Pulmonary lymph node (tissue), 1 donor: ENCODE data around the genes PLET1 and ZW10.

DNA sequence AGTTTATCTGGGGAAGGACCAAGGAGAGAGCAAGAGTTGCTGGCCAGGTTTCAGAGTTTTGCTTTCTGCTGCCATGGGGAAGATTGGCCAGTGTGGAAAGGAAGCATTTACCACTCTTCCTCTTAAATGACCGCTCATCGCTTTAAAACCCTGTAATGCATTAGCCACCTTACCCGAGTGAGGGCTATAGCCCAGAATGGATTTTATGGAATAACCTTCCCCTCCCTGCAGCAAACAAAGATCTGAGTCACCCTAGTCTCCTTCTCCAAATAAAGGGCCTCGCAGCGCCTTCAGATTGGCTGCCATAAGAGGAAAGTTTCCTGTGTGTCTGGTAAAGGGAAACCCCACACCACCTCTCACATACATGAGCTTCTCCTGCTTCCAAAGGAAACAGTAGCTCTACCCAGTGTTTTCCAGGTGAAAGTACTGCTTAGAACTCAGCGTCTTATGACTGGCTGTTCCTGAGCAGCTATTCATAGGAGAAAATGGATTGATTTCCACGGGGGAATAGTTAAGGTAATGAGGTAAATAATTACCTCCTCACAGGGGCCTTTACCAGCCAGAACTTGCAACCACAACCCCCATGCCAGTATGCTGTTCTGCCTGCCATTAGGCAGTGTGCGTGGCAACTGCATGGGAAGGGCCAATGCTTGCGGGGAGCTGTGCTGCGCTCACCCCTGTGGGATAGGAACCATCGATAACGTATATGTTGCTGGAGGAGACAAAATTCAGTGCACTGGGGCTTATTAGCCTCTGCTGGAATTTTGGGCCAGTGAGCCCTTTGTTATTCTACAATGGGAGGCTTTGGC lies 47.6 kb downstream of the PPP2R1B start:
- PRO-cap = no peak

GRCh38 chr11:111819015-111819767 lies 52.2 kb downstream of the ALG9 start:
- PRO-cap = bidirectional peak, plus-strand start at chr11:111819362, minus-strand start at chr11:111819226

- PRO-cap = no peak
Measured at GRCh38 chr11:111908170-111908968, 3.2 kb downstream of the CRYAB start.

DNA sequence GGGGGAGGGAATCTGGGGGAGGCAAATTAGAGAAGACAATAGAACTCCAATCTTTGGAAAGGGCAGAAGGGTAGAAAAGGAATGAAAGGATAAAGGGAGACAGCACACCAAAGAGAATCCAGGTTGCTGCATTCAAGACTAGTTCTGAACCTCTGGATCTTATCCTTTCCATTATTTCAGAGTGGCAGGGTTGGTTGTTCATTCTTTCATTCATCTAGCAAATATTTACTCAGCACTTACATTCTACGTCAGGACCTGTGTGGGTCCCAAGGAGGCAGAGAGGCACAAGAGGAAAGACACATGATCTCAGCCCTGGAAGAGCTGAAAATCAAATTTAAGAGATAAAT lies 5.6 kb downstream of the C11orf52 start:
- PRO-cap = no peak

- PRO-cap = unidirectional peak, minus-strand start at chr11:111926854; bidirectional peak, plus-strand start at chr11:111927186, minus-strand start at chr11:111926939; unidirectional peak, plus-strand start at chr11:111927315
Measured at GRCh38 chr11:111926293-111927407, 7.9 kb downstream of the C11orf52 start.

- PRO-cap = no peak
Measured at GRCh38 chr11:111927408-111927748, 8.7 kb downstream of the C11orf52 start.

GRCh38 chr11:111938041-111939396 lies 1.4 kb downstream of the DIXDC1 start:
- PRO-cap = unidirectional peak, plus-strand start at chr11:111938969

DNA sequence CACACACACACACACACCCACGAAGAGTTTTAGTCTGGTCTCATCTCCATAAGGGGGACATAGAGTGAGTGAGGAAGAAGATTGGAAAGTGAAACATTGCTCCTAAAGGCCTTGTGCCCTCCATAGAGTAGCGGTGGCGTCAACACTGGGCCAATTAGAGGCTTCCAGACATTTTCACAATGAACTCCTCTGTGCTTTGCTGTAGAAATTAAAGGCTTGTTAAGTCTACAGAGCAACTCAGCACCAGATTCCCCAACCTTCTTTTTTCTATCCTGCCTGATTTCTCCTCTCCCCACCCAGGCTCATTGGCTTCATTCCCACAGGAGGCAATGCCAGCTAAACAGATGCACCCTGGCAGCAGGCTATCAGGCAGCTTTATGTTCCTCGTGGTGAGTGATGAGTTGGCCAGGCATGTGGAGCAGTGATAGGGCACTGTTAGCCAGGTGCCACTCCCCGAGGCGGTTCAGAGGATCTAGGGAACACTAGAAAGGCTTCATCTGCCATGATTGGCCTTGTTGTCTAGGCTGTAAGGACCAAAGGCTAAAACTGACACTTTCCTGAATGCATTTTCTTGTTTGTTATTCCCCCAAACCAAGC lies 4.8 kb downstream of the DIXDC1 start:
- PRO-cap = no peak

DNA sequence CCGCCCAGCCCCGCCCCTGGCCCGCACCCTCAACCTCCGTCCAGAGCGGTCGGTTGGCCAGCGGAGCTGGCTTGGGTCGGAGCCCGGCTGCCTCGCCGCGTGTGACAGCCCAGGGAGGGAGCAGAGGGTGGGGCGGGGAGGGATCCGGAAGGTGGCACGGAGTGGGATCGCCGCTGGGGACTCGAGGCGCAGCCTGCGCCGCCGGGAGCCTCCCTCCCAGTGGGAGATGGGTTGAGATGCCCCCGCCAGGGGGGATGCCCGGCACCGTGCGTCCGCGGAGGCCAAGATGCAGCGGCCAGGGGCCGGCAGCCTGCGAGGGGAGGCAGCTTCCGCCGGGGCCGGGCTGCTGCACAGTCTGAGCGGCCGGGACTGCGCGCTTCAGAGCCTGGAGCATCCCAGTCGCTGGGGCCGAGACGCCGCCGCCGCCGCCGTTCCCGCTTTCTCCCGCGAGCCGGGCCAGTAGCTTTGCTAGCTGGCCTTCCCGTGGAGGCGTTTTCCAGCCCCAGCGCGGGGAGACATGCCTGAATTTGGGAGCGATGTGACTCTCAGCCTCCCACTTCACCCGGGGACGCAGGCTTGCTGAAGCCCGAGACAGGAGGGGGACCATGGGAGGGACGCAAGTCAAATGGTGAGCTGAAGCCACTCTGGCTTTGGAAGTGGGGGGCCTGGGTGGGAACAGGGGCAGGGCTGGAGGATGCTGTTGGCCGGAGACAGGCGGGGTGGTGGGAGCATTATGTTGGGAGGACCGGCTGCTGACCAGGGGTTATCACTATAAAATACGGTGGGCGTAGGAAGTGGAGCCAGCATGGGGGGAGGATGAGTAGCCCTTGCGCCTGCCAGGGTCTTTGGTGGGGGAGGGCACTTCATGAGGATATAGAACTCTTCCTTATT lies 40.3 kb downstream of the DIXDC1 start:
- PRO-cap = bidirectional peak, plus-strand start at position 60 of the sequence, minus-strand start outside the sequence

DNA sequence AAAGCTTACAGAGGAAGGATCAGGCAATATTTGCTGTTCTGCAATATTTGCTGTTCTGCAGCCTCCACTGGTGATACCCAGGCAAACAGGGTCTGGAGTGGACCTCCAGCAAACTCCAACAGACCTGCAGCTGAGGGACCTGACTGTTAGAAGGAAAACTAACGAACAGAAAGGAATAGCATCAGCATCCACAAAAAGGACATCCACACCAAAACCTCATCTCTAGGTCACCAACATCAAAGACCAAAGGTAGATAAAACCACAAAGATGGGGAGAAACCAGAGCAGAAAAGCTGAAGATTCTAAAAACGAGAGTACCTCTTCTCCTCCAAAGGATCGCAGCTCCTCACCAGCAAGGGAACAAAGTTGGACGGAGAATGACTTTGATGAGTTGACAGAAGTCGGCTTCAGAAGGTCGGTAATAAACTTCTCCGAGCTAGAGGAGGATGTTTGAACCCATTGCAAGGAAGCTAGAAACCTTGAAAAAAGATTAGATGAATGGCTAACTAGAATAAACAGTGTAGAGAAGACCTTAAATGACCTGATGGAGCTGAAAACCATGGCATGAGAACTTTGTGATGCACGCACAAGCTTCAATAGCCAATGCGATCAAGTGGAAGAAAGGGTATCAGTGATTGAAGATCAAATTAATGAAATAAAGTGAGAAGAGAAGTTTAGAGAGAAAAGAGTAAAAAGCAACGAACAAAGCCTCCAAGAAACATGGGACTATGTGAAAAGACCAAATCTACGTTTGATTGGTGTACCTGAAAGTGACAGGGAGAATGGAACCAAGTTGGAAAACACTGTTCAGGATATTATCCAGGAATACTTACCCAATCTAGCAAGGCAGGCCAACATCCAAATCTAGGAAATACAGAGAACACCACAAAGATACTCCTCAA lies 18.4 kb upstream of the DLAT start:
- PRO-cap = no peak

GRCh38 chr11:112081491-112082138 lies 4.9 kb downstream of the TIMM8B start:
- PRO-cap = no peak

- PRO-cap = no peak
Measured at GRCh38 chr11:112152823-112153430, 11.0 kb downstream of the IL18 start.

DNA sequence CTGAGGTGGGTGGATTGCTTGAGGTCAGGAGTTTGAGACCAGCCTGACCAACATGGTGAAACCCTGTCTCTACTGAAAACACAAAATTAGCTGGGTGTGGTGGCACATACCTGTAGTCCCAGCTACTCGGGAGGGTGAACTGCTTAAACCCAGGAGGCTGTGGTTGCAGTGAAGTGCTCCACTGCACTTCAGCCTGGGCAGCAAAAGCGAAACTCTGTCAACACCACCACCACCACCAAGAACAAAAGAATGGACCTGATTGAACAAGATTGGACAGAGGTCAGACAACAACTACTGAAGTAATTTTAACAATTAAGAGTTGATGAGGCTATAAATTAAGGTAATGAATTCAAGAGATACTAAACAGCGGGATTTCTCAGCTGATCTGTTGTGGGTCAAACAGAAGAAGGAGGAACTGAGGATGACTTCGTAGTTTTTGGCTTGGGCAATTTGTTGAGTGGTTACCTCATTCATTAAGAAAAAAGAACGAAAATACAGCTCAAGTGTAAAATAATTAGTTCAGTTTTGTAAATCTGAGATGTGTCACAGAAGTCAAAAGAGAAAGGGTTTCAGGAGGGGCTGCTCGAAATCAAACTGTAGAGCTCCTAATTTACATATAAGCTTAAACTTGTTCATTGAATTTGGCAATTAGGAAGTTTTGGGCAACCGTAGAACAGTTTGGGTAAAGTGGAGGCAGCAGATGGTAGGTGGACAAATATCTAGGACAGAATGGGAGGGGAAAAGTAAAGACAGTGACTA lies 4.6 kb downstream of the IL18 start:
- PRO-cap = no peak

DNA sequence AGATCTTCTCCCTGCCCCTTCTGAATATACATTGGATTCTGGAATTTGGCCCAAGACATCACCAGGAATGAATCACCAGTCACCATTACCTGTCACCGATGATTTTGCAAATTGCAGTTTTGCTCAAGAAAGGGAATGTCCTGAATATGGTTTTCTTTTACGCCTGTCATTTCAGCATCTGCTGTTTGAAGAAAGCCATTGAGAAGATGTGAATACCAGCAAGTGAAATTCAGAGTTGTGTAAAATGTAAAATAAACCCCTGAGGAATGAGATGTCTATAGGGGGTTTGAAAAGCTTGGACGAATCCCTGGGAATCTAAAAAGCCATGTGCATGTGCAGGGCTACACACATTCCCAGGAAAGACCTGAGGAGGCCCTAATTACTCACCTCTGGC lies at the start of gene PLET1:
PLET1 (minus strand) TSS at position 171 of the 394 bp plus-strand sequence.
- PRO-cap = no peak

GRCh38 chr11:112564103-112564946 lies 303.7 kb upstream of the PLET1 start:
- PRO-cap = no peak

- PRO-cap = no peak
Measured at GRCh38 chr11:112776694-112777132, 184.5 kb upstream of the NCAM1 start.

DNA sequence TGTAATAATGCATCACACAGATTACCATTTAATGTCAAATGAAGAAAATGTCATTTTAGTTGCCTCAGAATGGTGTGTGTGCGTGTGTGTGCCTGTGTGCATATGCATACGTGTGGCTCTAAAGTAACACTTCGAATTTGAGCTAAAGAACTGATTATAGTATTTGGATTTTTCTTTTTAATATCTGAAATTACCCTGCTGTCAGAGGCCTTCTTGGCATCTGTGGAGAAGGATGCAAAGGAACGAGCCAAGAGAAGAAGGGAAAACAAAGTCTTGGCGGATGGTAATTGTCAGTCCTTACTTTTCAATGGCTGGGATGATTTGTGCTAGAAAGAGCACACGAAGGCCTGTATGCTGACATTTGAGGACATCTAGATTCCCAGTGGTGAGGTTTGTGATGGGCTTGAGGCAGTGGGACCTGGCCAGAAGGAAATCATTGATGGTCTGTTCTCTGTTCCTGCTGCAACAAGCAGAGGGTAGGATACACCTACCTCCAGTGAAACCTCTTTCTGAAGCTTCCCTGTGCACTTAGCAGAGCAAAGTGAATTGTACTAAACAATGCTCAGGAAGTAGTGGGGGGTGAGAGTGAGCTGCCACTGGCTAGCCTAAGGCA lies 10.1 kb downstream of the TTC12 start:
- PRO-cap = no peak

DNA sequence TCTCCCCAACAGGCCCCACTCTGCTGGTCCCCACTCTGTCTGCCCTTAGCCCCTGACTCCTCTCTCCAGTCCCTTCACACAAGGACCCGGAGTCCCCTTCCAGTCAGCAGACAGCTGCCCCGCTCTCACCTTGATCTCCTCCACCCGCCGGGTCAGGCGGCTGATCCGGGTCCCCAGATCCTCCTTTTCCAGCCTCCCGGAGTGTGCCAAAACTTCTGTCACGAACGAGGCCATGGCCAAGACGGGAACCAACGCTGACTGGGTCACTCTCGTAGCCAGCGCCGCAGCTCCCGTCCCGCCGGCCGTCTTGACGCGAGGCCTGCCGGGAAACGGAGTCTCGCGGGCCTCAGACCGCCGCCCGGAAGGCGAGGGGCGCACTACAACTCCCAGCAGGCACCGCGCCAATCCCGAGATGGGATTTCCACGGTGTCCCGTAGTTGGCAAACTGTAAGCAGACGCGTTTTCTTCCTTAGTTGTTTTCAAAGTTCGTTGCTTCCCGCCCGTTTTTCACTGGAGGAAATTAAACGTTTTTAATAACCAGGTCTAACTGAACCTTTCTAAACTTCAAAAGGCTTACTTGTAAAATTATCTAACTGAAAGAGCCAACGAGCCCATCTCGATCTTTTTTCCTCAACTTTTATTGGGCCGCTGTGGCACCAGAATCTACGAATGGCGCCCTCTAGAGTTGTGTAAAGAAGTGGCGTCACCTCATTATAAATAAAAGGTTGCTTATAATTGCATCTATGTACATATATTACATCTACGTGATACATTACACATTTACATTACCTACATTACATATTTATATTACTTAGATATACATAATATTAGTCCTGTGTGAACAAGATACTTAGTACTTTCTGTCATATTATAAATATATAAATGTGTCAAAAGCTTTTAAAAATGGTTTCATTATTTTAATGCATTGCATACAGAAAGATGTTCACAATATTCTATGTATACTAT lies at the start of gene ZW10:
ZW10 (minus strand) TSS at position 260 of the 966 bp plus-strand sequence.
- PRO-cap = bidirectional peak, plus-strand start at position 472 of the sequence, minus-strand start at position 309 of the sequence

GRCh38 chr11:113876234-113876623 lies 857 bp upstream of the USP28 start:
- PRO-cap = no peak

- PRO-cap = no peak
Measured at GRCh38 chr11:114099325-114100346, 40.1 kb downstream of the ZBTB16 start.